Daoy (cell line): ENCODE measurements around a stretch of chr21.

- RAMPAGE, long total RNA = no peak
These were observed 57.8 kb downstream of the CLIC6 start for GRCh38 chr21:34726504-34727109.

GRCh38 chr21:34795450-34796285 lies 126.9 kb downstream of the CLIC6 start:
- RAMPAGE, long total RNA = no peak

- RAMPAGE, long total RNA = no peak
These were observed 138.6 kb downstream of the CLIC6 start for GRCh38 chr21:34807330-34807913.

- RAMPAGE, long total RNA = no peak
These were observed 144.7 kb downstream of the CLIC6 start for GRCh38 chr21:34813442-34813977.

- RAMPAGE, long total RNA = no peak
These were observed 149.0 kb downstream of the CLIC6 start for GRCh38 chr21:34817818-34818197.

- RAMPAGE, long total RNA = no peak
These were observed 164.8 kb downstream of the CLIC6 start for GRCh38 chr21:34833441-34834204.

- RAMPAGE, long total RNA = no peak
These were observed 183.0 kb downstream of the RUNX1 start for GRCh38 chr21:34866124-34866538.

DNA sequence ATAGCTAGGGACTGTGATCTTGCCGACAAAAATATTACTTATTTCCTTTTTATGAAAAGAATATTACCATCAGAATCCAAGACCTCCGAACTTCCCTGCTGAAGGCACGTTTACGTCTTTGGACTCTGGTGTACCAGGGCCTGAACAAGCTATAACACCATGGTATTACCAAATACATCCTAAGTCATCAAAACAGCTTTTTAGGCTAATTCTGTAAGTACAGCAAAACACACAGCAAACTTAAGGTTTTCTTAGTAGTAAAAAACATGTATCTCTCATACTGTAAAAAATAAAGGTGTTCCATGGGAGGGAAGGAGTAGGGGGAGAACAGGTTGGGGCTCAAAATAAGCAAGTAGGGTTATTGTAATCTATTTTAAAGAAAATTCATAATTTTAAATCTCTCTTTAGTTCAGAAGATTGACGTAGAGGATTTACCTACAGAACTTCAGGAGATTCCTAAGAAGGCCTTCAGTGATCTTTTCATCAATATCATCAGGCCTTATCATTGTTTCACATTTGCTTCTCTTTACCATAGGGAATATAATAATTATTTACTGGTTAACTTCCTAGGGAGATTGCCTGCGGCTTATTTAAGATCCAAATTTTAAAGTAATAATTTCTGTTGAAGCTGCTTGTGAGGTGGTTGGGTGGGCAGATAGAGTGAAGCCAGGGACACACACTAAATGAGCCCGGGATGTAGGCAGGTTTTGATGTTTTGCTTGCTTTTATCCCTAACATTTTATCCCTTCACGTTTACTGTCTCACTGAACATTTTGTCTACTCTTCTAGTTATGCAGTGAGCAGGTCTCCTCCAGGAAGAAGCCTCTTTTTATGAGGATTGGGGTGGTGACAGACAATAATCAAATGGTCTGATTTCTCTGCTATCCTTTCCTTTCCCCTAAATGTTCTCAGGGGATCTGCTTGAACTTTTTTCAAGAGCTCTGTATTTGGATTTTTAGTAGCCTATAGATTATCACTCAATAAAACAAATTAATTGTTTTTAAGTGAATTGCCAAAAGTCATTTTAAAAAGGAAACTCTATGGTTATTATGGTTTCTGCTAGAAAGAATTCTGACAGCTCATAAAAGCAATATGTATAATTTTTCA lies 164.8 kb downstream of the RUNX1 start:
- RAMPAGE, long total RNA = no peak

GRCh38 chr21:34888784-34889429 lies 160.2 kb downstream of the RUNX1 start:
- RAMPAGE, long total RNA = no peak

DNA sequence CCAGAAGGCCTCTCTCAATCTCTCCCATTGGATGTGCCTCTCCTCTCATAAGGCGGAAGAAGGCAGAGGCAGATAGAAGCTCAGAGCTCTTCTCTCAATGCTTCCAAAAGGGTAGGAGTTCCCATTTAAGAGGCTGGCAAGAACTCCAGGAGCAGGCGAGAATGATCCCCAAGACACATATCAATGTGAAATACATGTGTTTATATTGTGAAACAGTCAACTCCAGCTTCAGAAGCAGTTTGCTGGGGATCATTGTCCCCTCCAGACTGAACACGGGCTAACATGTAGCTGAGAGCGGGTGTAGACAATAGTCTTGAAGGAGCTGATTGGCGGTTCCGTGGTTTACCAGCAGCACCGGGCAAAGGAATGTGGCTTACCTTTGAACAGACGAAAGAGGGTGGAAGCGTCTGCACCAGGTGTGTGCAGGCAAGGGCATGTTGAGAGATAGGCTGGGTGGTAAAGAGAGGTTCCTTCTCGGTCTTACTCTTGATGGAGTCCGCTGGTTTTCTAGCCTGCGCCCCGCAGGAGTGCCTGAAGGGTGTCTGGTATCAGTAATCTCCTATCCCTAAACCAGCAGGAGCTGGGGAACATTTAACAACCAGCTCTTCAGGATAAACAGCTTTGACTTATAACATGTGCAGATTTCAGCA lies 27.1 kb downstream of the RUNX1 start:
- RAMPAGE, long total RNA = no peak

GRCh38 chr21:35044550-35045008 lies 4.5 kb downstream of the RUNX1 start:
- RAMPAGE, long total RNA = no peak

GRCh38 chr21:35050129-35050401 lies 963 bp upstream of the RUNX1 start:
- RAMPAGE, long total RNA = no peak

DNA sequence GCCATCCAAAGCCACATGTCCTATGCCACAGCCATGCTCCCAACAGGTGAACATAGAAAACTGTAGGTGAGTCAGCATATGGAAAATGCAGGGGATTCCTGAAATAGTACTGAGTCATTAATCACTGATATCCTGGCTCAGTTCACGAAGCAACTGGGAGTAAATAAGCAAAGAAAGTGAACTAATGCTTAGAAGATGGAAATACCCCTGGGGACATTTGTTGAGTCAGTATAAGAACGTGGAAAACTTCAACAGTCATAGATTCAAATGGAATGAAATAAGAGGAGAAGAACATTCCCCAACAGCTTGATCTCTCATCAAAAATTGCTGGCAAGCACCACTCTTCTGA lies 148.9 kb upstream of the RUNX1 start:
- RAMPAGE, long total RNA = no peak

GRCh38 chr21:35849979-35850613 lies 210.2 kb downstream of the SETD4 start:
- RAMPAGE, long total RNA = no peak

DNA sequence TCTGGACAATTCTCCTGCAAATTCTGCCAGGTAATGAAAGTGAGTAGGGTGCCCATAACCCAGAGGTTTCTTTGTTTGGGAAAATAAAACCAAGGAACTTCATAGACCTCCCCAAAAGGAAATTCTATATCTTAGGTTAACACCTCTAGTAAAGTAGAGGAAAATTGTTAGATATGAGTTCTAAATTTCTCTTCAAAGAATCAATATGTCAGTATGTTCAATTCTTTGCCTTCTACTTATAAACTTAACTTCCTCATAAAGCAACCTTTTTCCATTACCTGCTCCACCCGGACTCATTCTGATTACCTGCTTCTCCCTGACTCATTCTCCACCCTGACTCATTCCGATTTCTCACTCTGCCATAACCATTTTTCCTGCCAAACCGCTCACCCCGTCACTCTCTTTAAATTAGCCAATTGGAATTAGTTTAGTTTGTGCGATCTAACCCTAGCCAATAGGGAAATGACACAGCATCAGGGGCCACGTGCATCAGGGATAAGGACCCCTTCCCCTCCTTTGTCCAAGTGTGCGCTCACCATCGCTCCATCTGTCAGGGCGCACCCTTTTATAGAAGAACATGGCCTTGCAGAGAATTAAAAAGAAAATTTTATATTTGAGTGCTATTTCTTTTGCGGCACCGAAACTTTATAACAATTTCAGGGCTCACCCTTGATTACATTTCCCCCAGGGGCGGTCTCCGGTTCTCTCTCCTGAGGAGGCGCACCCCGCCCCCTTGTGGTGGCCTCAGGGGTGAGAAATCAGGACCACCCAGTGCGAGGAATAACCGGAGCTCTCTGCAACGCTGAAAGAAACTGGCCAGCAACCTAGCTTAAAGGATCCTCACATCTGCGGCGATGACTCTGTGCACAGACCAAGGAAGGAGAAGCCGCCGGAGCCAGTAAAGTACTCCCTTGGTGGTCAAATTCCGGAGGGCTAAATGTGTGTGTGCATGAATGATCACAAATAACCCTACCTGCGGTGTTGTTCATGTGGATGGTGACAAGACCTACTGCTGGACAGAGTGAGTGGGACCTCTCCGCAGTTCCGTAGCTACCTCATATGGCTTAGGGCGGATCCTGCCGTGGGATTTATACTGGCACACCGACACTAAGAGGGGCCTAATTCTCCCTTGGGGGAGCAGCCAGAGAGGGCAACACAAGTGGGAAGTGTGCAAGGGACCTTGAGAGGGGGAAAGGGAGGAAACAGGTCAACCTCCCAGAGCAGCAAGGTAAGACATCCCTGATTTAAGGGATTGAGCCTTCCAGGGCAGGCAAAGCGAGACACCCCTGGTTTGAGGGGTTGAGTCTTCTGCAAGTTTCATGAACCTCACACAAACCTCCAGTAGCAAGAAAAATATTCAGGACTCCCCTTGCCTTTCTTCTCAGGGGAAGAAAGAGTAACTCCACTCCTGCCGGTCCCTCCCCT lies 30.3 kb upstream of the CBR3 start:
- RAMPAGE, long total RNA = no peak

GRCh38 chr21:36134537-36134784 lies 418 bp upstream of the CBR3 start:
- RAMPAGE, long total RNA = no peak

DNA sequence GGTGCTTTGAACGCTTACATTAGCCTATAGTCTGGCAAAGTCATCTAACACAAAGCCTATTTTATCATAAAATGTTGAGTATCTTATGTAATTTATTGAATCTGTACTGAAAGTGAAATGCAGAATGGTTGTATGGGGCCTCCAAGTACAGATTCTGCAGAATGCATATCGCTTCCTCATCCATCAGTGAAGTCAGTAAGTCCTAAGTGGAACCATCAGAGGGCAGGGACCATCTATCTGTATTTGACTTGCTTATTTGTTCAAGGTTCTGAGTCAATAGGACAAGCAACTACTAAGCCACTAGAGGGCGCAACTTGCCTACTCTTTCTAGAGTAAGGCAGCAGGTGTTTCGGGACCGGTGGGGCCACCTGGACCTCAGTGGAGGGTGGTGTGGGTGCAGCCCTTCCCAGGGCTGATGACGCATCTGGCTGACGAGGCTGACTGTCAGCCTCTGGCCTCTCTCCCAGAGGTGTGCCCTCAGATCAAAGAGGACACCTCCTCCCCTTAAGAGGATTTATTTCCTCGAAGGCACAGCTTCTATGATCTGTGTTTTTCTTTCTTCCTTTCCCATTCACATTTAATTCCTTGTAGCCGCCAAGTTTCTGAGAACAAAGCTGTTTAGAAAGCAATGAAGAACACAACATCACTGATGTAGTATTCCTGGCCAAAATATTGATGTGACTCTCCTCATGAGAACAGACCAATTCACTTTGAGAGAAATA lies 6.6 kb downstream of the CBR3 start:
- RAMPAGE, long total RNA = no peak

GRCh38 chr21:36319803-36320158 lies 216 bp upstream of the MORC3 start:
- RAMPAGE, long total RNA = no peak

GRCh38 chr21:36377298-36378303 lies 7.6 kb upstream of the CHAF1B start:
- RAMPAGE, long total RNA = no peak

DNA sequence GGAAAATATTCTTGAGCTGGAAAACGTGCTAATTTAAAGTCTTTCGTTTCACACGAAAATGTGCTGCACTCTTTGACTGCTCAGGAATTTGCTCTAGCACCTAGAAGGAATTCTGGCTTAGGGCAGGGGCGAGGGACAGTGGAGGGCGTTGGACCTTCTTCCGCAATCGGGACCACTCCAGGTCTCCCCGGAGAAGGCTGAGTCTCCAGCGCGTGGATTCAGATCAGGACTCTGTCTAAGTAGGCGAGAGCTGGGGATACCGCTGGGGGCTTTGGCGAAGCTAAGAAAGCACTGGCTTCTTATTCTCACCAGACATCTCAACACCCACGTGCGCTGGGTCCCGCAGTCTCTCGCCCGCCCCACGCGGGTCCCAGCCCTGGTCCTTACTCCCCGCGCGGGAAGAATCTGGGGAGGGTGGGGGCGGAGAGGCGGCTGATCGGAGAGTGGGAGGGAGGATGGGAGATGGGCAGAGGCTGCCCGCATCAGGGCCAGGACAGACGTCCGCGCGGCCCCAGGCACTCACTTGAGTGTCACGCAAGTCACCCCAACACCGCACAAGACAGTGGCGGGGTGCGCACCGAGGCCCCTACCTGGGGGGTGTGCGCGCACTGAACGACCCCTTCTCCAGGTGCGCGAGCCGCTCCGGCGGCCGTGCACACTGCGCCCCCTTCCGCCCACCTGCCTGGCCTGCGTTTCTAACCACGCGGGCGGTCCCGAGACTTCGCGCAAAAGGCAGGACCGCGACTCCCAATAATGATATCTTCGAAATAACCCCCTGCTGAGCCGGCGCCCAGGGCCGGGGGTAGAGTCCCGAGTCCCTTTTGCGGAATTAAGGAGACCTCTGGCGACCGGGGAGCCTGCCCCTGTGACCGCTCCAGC lies 6.1 kb upstream of the SIM2 start:
- RAMPAGE, long total RNA = no peak